ENCODE results near the genes PYY and HIGD1B.

GRCh38 chr17:43953656-43954149 lies at the start of gene PYY:
TSS of gene PYY (minus strand) at chr17:43953940.
- PRO-cap: no peak

DNA sequence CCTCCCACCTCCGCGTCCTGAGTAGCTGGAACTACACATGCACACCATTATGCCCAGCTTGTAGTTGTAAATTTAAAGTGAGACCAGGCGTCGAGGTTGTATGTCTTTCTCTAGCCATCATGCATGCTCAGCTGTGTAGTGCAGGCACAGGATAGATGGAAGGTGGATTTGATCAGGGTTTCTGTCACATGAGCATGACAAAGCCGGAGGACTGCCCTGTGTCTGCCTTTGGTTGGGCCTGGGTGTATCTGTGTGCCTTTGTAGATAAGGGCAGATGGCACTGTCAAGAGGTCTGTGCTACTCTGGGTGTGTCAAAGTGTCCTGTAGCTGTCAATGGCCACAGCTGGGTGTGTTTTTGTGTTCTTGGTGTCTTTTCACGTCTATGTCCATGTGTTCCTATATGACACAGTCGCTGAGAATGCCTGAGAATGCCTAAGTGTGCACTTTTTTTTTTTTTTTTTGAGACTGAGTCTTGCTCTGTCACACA lies 4.3 kb upstream of the NAGS start:
- PRO-cap: no peak

DNA sequence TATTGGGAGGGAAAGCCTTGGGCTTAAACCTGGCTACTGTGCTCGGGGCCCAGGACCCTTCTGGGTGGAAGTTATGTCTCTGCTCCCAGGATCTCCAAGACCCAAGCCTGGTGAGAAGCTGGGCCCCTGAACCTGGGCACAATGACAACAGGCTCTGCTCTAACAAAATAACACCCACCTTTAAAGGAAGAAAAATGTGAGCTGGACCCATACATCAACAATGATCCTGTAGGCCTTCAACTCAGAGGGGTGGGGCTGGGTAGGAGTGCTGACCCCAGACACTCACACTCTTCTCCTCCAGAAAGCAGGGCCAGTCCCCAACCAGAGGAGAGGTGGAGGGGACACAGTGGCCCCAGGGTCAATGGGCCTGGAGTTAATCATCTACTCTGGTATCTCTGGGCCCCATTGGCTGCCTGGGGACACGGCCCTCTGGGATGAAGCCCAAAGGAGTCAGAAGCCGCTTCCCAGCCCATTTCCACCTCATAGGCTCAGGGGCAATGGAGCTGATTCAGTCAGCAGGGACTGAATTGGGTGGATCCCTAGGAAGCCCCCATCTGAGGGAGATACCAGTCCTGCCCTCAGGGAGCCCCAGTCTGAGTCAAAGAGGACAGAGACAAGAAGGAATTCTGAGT lies 3.1 kb upstream of the NAGS start:
- PRO-cap: unidirectional peak, plus-strand start at position 483 of the sequence

- PRO-cap: no peak
Measured at GRCh38 chr17:44008355-44008897, 4.0 kb downstream of the NAGS start.

- PRO-cap: no peak
Measured at GRCh38 chr17:44022899-44024225, 8.6 kb upstream of the TMEM101 start.

- PRO-cap: no peak
Measured at GRCh38 chr17:44115458-44116092, 7.9 kb downstream of the HDAC5 start.

- PRO-cap: no peak
Measured at GRCh38 chr17:44188560-44189492, 2.1 kb downstream of the TMUB2 start.

DNA sequence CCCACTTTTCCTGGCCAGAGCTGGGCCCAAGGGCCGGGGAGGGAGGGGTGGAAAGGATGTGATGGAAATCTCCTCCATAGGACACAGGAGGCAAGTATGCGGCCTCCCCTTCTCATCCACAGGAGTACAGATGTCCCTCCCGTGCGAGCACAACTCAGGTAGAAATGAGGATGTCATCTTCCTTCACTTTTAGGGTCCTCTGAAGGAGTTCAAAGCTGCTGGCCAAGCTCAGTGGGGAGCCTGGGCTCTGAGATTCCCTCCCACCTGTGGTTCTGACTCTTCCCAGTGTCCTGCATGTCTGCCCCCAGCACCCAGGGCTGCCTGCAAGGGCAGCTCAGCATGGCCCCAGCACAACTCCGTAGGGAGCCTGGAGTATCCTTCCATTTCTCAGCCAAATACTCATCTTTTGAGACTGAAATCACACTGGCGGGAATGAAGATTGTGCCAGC lies 4.2 kb downstream of the TMUB2 start:
- PRO-cap: no peak

DNA sequence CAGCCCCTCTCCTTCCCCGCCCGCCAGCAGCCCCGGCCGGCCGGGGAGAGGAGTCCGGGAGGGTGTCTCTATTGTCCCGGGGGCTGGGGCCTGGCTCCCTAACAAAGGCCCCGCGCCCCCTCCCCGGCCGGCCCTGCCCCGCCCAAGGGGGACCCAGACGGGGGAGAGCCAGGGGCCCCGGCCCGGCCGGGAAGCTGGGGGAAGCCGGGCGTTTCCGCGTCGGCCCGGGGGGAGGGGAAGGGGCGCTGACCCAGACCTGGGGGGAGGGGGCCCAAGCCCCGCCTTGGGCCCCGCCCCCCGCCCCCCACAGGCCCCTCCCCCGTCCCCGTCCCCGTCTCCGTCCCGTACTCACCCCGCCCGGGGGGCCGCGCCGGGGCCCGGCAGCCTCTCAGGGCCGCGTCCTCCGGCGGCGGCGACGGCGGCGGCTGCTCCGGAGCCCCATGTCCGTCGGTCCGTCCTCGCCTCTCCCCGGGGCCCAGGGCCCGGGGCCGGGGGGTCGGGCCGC lies 488 bp downstream of the ATXN7L3 start:
- PRO-cap: bidirectional peak, plus-strand start at position 334 of the sequence, minus-strand start at position 214 of the sequence

- PRO-cap: bidirectional peak, plus-strand start at chr17:44200352, minus-strand start at chr17:44200085; unidirectional peak, plus-strand start at chr17:44200483
Measured at GRCh38 chr17:44200241-44201225, 849 bp upstream of the ATXN7L3 start.

DNA sequence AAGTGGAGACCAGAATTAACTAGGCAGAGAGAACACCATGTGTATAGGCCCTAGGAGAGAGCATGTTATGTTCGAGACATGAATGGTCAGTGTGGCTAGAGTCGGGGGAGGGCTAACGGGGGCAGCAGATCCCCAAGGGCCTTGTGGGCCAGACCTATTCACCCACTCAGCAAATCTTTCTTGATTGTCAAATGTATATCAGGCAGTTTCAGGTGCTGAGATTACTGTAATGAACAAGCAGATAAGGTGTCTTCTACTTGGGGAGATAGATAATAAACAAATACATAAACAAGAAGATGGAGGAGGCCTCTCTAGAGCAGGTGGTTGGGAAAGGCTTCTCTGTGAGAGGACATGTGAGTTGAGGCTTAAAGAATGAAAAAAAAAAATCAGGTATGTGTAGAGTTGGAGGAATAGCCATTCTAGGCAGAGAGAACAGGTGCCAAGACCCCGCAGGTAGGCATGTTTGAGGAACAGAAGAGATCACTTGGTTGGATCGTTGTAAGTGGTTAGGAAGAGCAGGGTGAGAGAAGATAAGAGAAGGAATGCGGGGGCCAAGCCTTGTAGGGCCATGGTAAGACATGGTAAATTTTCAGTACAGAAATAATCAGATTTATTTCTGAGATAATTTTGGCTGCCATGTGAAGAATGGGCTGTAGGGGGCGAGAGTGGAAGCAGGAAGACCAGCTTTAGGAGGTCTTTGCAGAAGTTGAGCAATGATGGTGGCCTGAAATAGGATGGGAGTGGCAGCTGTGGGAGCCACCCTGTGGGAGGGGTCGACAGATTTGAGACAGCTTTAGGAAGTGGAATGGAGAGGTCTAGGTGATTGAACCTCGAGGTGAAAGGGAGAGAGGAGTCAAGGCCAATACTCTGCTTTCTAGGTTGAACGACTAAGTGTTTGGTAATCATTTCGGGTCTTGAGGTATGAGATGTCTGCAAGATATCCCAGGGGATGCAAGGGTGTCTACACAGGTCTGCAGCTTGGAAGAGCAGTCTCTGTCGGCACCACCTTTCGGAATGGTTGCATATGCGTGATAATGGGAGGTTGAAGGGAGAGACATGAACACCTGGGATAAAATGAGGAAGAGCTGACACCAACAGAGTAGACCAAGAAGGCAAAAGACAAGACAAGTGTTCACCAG lies 3.9 kb upstream of the ATXN7L3 start:
- PRO-cap: no peak

GRCh38 chr17:44206022-44207073 lies 6.7 kb upstream of the ATXN7L3 start:
- PRO-cap: no peak

GRCh38 chr17:44369568-44369977 lies 5.9 kb upstream of the FAM171A2 start:
- PRO-cap: no peak

- PRO-cap: no peak
Measured at GRCh38 chr17:44448250-44449028, 54.8 kb downstream of the GPATCH8 start.

DNA sequence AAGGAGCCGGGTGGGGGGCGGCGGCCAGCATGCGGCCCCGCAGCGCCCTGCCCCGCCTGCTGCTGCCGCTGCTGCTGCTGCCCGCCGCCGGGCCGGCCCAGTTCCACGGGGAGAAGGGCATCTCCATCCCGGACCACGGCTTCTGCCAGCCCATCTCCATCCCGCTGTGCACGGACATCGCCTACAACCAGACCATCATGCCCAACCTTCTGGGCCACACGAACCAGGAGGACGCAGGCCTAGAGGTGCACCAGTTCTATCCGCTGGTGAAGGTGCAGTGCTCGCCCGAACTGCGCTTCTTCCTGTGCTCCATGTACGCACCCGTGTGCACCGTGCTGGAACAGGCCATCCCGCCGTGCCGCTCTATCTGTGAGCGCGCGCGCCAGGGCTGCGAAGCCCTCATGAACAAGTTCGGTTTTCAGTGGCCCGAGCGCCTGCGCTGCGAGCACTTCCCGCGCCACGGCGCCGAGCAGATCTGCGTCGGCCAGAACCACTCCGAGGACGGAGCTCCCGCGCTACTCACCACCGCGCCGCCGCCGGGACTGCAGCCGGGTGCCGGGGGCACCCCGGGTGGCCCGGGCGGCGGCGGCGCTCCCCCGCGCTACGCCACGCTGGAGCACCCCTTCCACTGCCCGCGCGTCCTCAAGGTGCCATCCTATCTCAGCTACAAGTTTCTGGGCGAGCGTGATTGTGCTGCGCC lies 526 bp downstream of the FZD2 start:
- PRO-cap: no peak

GRCh38 chr17:44664938-44665302 lies 8.7 kb downstream of the MEIOC start:
- PRO-cap: no peak

DNA sequence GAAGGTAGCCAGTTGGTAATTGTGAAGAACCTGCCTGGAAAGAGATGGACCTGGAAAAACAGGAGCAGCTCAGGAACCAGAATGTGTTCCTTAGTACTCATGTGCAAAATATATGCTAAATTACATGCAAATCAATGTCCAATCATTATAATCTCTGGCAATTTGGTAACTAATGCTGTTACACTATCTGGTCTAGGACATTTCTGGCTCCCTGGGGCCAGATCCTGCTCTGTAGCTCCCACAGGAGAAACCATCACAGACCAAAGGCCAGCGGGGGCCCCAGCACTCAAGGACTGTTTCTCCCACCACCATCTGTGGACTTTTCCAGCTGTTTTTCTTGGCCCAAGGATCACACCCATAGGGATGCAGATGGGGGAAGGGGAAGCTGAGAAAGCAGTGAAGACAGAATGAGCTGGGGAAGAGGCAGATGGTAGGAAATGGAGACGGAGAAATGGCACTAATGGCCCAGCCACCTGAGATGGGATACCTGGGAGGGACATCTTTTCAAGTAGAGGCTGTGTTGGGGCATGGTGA lies at the start of gene HIGD1B:
HIGD1B (plus strand) TSS at position 396 of the 534 bp plus-strand sequence.
- PRO-cap: unidirectional peak, plus-strand start at position 396 of the sequence

DNA sequence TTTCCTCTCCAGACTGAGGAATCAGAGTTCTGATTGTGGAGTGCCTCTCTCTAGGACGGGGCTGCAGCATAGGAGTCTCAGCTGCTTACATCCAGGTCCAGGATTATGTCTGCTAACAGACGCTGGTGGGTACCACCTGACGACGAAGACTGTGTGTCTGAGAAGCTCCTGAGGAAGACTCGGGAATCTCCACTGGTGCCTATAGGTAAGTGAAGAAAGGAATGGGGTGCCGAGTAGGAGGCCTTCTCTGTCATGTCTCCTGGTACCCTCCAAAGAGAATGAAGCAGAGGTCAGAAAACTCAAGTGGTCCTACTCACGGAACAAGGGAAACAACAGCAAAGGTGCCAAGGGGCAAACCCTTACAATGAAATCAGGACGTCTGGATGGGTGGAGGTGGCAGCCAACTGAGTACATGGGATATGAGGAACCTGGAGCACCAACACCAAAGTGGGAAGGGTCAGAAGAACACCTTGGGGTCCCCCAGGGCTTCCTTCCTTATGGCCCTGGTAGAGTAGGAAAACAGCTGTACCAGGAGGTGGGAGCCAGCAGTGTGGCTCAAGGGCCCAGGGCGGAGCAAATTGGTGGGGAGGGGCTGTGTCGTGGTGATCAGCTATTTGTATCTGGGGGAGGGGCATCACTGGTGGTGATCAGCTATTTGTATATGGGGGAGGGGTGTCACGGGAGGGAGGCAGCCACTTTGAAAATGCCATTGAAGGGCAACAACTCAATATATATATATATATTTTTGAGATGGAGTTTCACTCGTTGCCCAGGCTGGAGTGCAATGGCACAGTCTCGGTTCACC lies 567 bp downstream of the HIGD1B start:
- PRO-cap: no peak

DNA sequence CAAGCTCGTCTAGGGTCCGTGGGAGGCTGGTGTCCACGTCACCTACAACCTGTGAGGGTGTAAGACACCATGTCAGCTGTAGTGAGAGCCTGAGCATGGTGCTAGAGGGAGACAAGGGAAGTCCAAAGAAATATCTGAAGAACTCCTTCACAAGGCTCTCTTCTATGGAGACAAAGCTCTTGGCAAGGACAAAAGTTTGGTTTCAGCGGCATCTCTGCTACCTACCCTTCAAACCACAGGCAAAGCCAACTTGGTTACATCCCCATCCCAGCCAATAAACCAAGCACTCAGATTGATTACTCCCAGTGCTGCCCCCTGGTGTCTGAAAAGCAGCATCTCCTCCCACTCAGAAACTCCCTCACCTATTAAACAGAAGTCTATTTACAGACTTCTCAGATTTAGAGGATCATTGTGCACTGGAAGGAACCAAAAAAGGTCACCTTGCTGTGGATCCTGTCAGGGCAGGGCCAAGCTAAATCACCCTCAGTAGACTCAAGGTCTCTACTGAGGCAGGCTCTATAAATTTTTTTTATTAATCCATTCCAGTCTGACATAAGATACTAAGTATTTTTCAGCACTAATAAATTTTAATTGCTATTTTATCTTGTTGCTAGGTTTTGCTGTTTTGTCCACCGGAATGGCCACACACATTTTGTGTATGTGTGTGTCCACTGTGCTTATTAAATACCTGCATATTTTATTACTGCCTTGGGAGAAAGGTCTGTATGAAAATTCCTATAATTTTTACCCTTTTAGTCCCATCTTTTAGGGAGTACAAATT lies 17.5 kb downstream of the HIGD1B start:
- PRO-cap: no peak

GRCh38 chr17:44872430-44873039 lies 24.9 kb downstream of the HIGD1B start:
- PRO-cap: no peak